Camera-type eye (tissue), 1 donor: ENCODE measurements around the genes EDC4 and CDH1.

GRCh38 chr16:67872416-67873484 lies at the start of gene EDC4:
EDC4 (plus strand) TSS chr16:67873052.
- RAMPAGE, long total RNA = no peak

DNA sequence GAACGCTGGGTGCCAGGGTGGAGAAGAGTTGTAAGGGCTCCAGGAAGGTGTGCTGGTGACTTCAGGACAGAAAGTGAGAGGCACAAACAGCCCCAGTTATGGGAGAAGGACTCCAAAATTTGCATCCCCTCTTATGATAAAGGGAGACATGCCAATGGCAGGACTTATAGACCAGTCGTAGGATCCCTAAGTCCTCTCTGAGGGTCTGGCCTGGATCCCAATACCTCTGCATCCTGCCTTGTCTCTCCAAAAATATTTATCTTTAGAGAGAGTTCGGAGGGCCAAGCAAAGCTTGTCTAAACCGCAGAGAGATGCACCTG lies 334 bp downstream of the NRN1L start:
- RAMPAGE, long total RNA = no peak

DNA sequence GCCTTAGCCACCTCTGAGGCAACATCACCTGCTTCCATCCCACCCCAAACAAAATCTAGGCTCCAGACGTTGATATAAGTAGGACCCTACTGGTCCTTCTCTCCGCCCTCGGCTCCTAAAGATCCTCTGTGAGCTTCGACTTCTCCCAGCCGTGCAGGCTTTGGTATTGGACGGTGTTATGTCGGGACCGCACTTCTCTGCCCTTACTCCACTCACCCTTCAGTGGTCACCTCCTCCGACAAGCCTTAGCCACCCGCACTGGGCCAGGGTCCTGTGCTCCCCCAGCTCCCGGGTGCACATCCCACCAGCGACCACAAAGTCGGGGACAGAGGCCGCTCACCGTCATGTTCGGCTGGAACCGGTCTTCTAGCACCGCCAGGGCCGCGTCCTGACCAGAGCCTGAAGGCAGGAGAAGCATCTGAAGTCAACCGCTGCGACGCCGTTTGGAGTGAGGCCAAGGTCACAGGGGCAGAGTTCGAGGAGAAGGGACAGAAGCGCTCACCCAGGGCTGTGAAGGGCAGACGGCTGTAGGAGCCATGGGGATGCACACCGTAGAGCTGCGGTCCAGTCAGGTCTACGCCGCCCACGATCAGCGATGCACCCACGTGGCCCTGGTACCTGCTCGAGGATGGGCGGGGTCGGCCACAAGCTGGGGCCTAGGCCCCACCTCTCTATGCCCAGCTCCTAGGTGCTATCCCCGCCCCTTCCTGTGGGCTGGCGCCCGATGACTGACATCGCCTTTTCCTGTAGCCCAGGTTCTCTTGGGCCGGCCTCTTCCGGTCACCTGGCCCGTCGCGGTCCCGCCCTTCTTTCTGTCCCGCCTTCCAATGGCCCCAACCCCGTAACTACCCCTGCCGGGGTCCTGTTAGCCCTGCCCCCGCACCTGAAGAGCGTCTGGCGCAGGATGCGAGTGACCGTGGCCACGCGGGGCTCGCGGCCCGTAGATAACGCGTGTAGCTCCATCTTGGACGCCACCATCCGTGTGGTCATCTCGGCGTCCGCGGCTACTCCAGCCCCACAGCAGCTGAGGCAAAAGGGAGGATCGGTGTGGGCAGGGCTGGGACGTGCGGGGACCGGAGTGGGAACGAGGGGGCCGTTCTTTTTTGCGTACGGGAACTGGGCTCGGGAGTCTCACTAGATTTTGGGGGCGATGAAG lies 1.2 kb downstream of the PSMB10 start:
- RAMPAGE, long total RNA = no peak

DNA sequence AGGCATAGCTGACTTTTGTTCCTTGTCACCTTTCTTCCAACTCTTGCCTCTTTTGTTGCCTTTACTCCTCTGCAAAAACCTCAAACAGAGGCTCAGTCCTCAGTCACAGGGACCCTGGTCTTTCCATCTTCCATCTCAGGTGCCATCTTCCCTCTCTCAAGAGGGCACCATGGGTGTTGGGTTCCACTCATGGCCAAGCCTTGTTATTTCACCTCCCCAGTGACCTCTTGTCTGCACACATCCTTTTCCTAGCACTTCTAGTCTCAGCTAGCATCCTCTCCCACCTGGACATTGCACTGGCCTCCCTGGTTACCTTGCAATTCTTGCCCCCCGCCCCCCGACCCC lies 503 bp upstream of the PSMB10 start:
- RAMPAGE, long total RNA = no peak

GRCh38 chr16:67939094-67940108 lies 2.8 kb upstream of the PSMB10 start:
- RAMPAGE, long total RNA = no peak

GRCh38 chr16:67966233-67966674 lies 2.2 kb downstream of the SLC12A4 start:
- RAMPAGE, long total RNA = no peak

- RAMPAGE, long total RNA = no peak
These were observed 1.6 kb downstream of the SLC12A4 start for GRCh38 chr16:67966738-67967298.

DNA sequence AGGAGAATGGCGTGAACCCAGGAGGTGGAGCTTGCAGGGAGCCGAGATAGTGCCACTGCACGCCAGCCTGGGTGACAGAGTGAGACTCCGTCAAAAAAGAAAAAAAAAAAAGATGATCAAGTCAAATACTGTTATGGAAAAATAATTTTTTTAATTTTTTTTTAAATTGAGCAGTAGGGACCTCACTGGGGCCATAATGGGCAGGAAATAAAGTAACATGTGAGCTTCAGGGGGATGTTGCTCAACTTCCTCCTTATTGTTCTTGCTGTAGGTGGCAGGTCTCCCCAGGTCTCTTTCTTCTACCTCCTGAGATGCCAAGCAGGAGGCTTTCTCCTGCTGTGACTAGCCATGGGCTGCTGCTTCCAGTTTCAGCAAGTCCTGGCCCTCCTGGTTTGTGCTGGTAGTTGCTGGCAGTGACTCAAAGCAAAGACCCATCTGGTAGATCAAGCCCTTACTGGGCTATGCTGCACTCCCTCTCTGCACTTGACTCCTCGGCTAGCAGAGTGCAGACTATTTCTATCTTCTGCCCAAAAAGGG lies 2.3 kb downstream of the DPEP2NB start:
- RAMPAGE, long total RNA = no peak

- RAMPAGE, long total RNA = no peak
These were observed 10.3 kb upstream of the NFATC3 start for GRCh38 chr16:68074597-68075480.

GRCh38 chr16:68236423-68236830 lies 500 bp upstream of the ESRP2 start:
- RAMPAGE, long total RNA = no peak

GRCh38 chr16:68490758-68491646 lies 42.7 kb upstream of the SMPD3 start:
- RAMPAGE, long total RNA = no peak

GRCh38 chr16:68492253-68493170 lies 44.2 kb upstream of the SMPD3 start:
- RAMPAGE, long total RNA = no peak

DNA sequence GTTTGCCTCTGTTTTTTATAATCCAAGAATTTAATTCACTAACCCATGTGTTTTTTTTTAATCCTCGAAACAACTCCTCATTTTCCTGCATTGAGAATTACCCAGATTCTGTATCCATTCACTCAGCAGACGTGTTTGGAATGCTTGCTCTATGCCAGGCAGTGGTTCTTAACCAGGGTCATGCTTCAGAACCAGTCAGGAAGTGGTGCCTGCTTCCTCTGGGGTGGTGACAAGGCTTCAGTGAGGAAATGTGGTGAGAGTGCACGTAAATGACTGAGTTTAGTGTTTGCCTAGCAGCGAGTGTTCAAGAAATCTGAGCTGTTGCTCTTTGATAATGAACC lies 9.8 kb downstream of the ZFP90 start:
- RAMPAGE, long total RNA = no peak

- RAMPAGE, long total RNA = no peak
These were observed 432 bp upstream of the CDH3 start for GRCh38 chr16:68644535-68645220.

DNA sequence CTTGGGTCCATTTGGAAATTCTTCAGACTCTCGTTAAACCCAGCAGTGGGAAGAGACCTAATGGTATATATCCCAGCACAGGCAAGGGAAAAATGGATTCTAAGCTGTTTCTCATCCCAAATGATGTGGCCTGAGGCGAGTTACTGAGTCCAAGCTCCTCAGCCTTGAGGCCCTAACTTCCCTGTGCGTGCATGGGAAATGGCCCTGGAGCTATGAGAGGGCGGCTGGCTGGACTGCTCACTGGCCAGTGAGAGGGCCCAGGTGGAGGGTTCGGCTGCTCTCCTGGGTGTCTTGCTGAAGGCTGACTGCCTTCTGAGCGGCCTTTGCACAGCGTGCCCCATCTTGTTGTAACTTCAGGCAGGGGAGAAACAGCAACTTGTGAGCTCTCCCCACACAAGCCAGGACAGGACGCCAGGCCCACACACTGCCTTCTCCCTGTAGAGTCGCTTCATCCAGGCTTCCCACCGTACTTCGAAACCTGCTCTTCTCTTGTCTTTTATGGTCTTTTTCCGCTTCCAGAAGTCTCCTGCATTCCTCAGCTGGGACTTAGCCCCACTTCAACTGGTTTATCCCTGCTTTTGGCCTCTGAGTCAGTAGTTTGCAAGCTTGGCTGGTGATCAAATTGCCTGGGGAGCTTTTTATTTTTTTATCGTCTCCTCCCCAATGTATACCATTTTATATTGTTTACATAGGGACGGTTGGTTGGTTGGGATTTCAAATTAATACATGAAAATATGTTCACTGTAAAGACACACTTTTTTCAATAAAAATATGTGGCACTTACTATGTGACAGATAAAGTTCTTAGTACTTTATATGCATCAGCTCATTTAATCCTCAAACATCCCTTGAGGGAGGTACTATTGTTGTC lies 13.4 kb downstream of the CDH3 start:
- RAMPAGE, long total RNA = no peak

- RAMPAGE, long total RNA = no peak
These were observed at the start of gene CDH1 for GRCh38 chr16:68737039-68737535. CDH1 (plus strand) TSS chr16:68737292.

DNA sequence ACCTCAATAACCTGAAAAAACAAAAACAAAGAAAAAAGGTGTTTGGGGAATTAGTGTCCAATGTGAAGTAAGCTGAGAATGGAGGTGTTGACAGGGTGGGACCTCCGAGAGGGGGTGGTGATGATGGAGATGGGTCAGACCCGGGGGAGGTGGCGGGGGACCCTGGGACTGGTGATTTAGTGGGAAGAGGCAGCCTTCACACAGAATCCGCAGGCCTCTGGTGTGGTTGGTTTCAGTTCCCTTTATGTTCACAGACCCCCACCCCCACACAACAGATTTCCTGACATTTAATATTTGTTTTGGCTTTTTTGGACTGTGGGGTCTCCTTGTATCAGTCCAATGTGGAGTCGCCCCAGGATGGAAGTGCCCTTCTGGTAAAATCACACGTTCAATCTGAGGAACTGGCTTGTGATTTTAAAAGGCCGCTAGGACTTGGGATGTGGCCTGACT lies 3.9 kb downstream of the CDH1 start:
- RAMPAGE, long total RNA = no peak

DNA sequence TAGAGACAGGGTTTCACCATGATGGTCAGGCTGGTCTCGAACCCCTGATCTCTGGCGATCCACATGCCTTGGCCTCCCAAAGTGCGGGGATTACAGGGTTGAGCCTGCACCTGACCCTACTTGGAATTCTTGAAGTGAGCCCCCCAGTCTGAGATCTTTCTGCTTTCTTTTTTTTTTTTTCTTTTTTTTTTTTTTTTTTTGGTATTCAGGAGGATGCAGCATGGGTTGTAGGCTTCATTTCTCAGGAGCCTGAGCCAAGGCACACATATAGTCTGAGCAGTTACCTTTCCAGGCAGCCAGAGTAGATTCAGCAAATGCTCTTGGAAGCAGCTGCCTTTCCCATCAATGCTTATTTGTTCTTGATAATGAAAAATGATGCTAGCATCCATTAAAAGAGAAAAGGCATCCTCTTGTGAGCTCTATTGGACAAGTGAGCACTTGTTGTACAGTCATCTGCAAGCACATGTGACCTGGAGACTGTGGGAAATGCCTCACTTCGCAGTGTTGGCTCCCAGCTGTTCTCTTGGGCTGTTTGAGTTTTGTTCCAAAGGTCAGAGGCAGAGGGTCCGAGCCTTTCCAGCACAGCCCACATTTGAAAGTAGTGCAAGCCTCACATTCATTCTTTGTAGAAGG lies 49.4 kb downstream of the CDH1 start:
- RAMPAGE, long total RNA = no peak

- RAMPAGE, long total RNA = no peak
These were observed 50.7 kb upstream of the TANGO6 start for GRCh38 chr16:68792397-68793339.

DNA sequence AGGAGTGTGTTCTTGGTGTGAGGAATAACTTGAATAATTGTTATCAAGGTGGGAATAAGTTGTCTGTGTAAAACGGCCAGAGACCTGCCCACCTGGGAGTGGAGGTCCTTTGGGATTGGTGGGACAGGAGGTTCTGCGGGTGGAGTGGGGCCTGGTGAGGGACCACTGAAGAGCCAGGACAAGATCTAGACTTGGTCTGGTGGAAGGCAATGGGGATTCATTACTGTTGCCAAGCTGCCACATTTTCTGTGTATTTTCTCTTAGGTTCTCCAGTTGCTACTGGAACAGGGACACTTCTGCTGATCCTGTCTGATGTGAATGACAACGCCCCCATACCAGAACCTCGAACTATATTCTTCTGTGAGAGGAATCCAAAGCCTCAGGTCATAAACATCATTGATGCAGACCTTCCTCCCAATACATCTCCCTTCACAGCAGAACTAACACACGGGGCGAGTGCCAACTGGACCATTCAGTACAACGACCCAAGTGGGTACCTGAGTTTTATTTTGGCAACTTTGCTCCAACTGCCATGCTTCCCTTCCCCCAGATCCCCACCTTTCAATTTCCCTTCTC lies 21.5 kb upstream of the TANGO6 start:
- RAMPAGE, long total RNA = no peak